Neutrophil (primary cell): ENCODE results near the gene MITF.

DNA sequence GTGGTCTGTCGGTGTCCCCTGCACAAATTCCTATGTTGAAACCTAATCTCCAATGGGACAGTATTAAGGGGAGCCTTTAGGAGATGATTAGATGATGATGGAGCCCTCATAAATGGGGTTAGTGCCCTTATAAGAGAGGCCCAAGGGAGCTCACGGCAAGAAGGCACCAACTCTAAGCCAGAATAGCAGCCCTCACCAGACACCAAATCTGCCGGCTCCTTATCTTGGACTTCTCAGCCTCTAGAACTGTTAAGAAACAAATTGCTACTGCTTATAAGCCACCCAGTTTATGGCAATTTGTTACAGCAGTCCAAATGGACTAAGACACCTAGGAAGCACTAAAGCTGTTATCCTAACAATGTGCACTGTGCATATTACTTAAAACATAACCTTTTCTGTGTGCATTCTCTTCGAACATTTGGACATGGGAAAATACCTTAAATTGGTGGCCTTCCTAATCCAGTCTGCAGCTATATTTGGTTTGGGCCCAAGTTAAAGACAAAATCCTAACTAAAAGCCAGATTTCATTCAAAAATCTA is 761 bp upstream of the TMF1 start:
- PRO-cap, result no peak

GRCh38 chr3:69403438-69403898 is 17.6 kb upstream of the FRMD4B start:
- PRO-cap, result no peak

- PRO-cap, result no peak
These were observed 1.1 kb upstream of the MITF start for GRCh38 chr3:69737970-69738843.

- PRO-cap, result no peak
These were observed at the start of gene MITF for GRCh38 chr3:69739409-69740121. MITF (plus strand) TSS chr3:69739464.

DNA sequence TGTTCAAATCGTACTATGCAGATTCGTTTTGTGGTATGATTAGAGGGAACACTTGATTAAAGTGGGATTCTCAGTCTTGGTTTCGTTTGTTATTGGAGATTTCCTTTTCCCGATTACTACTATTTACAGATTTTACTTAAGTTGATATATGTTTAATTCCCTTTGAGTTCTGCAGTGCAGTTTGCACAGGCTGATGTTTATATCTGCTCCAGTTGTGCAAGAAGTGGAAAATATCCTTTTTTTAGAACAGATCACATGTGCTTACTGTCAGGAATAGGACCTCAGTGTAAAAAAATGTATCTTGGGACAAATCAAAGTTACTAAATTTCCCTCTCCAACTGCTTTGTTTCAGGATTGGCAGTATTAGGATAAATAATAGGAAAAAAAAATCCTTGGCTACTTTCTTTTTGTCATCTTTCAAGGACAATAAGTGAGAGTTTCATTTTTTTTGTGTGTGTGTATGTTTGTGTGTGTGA is 6.8 kb downstream of the MITF start:
- PRO-cap, result no peak

DNA sequence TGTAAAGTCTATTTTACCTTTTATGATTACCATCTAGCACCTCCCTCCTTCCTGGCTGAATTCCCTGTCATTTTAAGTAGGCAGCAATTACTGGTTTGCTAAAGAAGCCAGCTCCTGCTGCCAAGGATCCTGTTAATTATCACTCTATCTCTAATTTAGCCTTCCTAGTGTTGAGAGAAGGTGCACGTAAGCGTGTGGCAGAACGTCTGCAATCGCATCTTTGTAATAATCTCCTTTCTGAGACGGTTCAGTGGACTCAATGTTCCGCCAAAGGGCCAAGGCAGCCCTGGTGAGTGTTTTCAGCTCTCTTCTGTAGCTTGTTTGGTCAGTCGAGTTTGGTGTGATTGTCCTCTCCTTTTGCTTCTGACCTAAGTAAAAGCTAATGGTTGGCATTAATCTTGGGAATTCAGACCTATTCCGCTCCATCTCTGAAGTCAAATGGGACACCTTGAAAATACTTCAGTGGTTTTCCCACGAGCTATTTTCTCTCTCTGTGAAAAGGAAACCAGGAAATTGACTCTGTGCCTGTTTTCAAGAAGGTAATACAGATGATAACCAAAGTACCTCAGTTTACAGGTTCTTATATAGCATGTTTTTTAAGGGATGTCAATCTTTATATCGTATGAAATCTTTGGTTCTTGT is 24.3 kb downstream of the MITF start:
- PRO-cap, result no peak

- PRO-cap, result no peak
These were observed 186.7 kb downstream of the MITF start for GRCh38 chr3:69925936-69926384.

DNA sequence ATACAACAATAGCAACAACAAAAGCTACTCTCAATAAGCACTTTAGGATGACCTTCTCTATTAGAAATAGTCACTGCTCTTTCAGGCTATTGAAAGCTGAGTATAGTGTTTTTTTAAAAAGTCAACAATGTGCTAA is 517.9 kb downstream of the FOXP1 start:
- PRO-cap, result no peak

- PRO-cap, result no peak
These were observed 452.8 kb downstream of the FOXP1 start for GRCh38 chr3:71130411-71131434.

DNA sequence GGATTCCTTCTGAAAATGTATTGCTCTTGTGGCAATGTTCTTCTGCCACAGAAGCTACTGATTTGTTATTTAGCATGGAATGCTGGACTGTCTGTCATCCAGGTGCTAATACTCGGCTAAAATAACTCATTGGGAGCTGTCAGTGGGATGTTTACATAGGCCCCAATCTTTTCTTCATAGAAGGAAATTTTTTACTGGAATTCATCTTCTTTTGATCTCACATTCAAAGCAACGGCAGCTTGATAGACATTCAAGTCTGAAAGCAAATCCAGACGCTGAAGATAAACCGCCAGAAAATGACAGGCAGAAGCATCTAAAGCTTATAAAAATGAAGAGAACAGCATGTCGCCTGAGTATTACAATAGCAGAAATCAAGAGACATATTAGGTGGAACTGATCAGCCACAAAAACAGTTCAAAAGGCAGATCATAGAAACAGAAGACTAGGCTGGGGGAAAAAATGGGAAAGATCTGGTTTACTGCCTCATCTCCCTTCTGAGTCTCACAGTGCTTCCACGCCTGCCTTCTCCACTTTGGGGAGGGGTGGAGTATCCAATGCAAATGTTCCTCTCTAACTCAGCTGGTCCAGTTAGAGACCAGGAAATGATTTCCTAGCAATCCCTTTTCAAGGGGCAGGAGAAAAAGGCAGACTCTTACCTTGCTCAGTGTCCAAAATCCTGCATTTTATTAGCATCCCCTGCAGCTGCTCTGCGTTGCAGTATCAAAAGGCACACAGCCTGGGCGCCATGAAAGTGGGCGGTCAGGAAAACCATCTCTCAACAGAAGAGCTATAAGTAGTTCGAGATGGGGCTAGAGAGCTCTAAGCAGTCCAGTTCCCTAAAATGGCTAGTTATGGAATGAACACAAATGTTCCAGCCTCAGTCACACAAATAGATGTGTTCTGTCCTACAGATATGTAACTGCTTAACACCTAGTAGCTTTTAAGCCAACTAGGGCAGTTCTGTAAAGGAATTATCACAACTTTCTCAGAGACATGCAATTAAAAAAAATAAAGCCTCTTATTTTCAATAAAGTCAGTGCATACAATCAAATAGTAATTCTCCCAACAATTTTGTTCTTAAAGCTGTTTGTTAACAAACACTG is 451.7 kb downstream of the FOXP1 start:
- PRO-cap, result no peak

GRCh38 chr3:71216283-71216952 is 367.1 kb downstream of the FOXP1 start:
- PRO-cap, result no peak

DNA sequence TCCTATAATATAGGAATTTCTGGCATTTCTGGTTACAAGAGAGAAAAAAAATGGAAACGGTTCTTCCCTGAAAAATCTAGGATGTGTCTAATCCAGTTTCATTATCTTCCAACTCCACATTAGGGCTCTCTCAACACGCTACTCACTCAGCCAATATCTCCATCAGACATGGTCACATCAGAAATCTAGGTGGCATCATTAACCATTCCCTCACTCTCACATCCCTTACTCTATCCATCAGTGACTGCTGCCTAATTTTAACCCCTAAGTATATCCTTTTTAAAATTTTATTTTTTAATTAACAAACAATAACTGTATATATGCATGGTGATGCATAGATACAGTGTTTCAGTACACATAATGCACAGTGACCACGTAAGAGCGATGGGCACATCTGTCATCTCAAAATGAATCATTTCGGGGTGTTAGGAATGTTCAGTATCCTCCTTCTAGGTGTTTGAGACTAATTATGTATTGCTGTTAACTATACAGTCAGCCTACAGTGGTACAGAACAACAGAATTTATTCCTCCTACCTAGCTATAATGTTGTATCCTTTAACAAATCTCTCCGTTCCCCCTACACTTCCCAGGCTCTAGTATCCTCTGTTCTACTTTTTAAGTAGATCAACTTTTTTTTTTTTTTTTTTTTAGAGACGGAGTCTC is 307.1 kb downstream of the FOXP1 start:
- PRO-cap, result no peak

DNA sequence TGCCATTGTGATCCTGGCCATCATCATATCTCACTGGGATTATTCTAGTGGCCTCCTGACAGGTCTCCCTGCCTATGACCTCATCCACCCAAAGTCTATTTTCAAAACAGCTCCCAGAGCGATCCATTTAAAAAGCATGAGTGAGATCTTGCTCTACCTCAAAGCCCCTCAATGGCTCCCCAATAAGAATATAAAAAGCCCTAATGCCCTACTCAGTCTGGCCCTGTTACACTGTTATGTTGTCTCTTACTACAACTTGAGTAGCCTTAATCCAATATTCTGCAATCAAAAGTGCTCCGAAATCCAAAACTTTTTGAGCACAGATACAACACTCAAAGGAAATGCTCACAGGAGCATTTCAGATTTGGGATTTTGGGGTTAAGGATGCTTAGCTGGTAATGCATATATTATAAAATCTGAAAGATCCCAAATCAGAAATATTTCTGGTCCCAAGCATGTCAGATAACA is 293.1 kb downstream of the FOXP1 start:
- PRO-cap, result no peak

DNA sequence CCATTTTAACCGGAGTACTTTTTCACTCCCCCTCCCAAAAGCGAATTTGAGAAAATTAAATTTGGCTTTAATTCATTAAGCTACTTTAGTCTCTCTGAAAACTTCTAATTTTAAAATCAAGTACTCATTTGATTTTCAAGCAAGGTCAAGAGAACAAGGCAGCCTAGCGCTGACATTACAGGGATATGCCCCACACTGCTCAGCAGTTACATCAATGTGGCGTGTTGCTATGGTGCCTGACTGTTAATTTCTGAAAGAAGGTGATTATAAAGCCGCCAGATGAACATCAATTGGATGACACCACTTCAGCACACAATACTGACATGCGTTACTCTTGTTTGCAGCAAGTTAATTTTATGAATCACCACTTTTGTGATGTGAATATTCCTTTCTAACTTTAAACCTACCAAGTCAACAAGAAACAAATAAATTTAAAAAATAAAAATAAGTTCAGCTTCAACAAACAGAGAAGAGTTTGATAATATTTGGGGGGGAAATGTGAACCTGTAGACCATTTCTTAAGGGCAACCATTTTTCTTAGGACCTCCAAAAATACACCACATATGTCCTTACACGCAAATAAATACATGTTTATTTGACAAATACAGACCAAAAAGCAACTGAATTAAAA is 284.3 kb downstream of the FOXP1 start:
- PRO-cap, result no peak

DNA sequence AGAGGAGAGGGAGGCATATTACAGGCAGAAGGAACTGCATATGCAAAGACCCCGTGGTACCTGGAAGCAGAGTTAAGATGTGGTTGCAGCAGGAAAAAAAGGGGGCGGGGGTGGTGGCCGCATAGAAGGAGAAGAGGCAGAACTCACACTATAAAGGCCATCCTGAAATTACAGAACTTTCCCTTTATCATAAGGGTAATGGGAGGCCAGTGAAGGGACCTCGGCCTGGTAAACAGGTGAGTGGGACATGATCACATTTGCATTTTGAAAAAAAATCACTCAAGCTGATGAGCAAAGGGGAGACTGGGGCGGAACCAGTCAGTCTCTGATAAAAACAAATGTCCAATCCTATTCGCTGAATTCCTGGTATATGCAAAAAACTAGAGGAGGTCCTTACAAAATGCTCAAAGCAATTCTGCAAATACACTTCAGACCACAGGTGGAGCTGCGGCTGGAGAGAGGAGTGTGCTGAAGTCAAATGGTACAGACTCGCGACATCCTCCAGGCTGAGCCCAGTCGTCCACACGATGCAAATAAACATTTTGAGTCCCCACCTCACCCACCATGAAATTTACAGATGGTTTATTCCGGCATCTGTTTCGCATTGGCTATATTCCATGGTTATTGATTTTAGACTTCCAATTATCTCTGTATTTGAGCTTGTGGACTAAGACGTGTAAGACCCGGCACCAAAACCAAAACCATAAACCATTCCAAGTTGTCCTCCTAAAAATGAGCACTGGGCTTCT is 166.7 kb downstream of the FOXP1 start:
- PRO-cap, result no peak

DNA sequence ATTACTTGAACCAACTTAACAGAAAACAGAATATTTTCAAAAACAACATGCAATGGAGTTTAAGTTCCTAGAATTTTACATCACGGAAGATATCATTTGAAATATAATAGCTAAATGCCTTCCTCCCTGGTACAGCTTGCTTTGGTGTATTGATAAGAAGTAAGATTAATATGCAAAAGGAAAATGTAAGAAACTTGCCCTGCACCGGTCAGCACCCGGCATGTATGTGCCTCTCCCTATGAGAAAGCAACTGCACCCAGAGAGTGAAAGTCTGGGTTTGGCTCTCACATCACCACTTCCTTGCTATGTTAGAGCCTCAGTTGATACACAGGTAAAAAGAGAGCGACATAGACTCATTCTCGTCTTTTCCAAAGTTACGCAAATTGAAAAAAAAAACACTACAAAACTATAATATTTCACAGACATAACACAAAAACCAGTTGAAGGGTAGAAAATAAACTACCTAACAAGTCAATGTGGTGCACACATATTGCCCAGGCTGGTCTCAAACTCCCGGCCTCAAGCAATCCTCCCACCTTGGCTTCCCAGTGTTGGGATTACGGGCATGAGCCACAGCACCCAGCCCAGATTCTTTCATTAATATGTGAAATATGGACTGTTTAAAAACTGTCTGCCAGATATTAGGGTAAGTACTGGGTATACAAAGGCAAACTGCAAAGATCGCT is 96.6 kb downstream of the FOXP1 start:
- PRO-cap, result no peak

GRCh38 chr3:71579836-71580459 is 3.6 kb downstream of the FOXP1 start:
- PRO-cap, result no peak

- PRO-cap, result no peak
These were observed 3.7 kb upstream of the EIF4E3 start for GRCh38 chr3:71728872-71729337.

DNA sequence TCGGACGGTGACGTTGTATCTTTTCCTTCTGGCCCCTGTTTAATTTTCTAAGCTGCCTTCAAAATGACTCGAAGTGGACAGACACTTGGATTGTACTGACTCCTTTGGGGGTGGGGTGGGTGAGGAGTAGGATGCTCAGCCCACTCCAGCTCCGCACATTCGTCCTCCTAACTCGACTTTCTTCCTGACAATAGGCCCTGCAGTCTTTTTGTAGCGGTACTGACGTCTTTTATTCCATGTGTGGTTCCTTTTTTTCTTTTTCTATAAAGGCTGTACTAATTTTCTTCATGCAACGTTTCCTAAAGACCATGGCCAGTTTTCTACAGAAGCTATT is 1.5 kb downstream of the GPR27 start:
- PRO-cap, result no peak

DNA sequence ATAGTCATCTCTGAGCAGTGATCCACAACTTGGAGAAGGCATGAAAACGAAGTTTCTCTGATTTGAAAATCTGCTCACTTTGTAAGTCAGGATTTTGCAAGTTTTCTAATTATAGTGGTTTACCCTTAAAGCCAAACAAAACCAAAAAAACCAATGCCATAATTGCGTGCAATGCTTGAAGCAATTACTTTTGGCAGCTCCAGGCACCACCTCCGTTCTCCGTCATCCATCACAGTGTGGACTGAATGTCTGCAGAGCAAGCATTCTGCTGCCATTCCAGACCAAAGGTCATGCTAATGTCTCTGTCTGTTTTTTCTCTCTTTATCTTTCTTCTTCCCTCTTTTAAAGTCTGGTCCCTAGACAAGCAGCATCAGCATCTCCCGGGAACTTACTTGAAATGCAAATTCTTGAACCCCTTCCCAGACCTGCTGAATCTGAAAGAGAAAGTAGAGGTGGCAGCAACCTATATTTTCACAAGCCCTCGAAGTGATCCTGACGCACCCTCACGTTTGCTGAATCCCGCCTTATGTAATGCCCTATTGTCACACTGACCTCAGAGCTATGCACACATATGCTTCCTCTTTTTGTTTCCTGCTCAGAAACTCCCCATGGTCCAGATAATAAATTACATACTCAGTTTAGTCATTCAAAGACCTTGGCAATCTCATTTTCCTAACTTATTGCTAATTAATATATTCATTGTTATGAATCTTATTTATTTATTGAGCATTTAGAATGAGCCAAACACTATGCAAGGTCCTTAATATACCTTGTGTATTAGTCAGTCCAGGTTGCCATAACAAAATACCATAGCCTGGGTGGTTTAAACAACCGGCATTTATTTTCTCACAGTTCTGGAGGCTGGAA is 297.3 kb upstream of the PROK2 start:
- PRO-cap, result unidirectional peak, minus-strand start at position 390 of the sequence; unidirectional peak, minus-strand start at position 394 of the sequence